Sternocleidomastoid (tissue), 1 donor: Measurements from ENCODE around the gene TNFRSF18.

DNA sequence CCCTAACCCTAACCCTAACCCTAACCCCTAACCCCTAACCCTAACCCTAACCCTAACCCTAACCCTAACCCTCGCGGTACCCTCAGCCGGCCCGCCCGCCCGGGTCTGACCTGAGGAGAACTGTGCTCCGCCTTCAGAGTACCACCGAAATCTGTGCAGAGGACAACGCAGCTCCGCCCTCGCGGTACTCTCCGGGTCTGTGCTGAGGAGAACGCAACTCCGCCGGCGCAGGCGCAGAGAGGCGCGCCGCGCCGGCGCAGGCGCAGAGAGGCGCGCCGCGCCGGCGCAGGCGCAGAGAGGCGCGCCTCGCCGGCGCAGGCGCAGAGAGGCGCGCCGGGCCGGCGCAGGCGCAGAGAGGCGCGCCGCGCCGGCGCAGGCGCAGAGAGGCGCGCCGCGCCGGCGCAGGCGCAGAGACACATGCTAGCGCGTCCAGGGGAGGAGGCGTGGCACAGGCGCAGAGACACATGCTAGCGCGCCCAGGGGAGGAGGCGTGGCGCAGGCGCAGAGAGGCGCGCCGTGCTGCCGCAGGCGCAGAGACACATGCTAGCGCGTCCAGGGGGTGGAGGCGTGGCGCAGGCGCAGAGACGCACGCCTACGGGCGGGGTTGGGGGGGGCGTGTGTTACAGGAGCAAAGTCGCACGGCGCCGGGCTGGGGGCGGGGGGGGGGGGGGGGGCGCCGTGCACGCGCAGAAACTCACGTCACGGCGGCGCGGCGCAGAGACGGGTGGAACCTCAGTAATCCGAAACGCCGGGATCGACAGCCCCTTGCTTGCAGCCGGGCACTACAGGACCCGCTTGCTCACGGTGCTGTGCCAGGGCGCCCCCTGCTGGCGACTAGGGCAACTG is 115.9 kb downstream of the OR4F5 start:
- PRO-cap: no peak

DNA sequence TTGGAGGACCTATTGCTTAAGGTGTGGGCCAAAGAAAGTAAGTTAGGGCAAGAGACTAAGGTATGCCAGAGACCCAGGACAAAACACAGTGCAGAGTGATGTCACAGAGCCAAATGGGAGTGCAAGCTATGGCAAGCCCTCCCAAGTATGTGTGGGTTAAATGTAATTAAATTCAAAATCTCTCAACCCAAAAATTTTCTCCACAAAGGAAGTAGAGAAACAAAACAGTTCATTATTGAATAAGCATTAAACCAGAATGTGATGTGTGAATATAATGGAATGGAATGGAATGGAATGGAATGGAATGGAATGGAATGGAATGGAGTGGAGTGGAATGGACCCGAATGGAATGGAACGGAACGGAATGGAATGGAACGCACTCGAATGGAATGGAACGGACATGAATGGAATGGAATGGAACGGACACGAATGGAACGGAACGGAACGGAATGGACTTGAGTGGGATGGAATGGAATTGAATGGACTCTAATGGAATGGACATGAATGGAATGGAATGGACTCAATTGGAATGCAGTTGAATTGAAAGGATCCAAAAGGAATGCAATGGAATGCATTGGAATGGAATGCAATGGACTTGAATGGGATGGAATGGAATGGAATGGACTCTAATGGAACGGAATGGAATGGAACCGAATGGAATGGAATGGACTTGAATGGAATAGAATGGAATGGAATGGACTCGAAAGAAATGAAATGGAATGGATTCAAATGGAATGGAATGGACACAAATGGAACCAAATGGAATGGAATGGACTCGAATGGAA is 102.2 kb upstream of the OR4F16 start:
- PRO-cap: no peak

DNA sequence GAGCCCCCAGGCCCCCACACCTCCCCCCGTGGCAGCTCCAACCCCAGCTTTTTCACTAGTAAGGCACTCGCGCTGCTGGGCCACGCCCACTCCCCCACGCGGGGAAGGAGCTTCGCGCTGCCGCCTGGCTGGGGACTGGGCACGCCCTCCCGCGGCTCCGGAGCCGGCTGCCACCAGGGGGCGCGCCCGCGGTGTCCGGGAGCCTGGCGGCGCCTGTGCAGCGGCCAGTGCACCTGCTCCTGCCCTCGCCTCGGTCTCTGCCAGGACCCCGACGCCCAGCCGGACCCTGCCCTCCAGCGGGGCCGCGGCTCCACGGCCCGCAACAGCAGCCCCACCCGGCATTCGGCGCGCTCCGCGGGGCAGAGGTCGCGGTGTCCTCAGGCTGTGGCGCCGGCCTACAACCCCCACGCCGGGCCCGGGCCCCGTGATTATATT is 54.0 kb upstream of the SAMD11 start:
- PRO-cap: no peak

- PRO-cap: no peak
Measured at GRCh38 chr1:942783-943756, 16.0 kb downstream of the NOC2L start.

GRCh38 chr1:961249-961952 is 1.0 kb downstream of the KLHL17 start:
- PRO-cap: no peak

DNA sequence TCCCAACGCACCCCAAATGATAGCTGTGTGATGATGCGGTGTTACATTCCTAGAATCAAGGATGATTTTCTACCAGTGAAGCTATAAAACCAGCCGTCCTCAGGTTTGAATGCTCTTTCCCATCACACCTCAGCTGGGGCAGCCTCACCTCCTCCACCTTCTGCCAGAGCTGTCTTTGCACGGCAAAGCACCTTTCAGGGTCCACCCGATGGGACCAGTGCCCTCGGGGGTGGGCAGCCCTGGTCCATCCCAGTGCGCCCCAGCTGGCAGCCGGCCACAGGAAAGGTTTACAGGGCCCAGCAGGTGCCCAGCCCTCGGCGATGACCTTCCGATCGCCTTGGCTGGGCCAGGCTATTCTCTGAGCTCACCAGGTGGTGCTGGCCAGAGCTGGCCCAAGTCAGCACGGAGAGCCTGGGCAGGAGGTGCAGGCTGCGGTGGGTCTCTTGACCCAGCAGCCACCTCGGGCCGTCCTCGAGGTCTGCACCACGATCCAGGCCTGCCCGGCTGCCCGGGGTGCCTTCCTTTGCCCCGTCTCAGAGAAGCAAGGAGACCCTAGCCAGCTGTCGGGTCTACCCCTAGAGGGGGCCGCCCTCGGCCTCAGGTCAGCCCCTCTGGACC is 507 bp downstream of the PERM1 start:
- PRO-cap: no peak

DNA sequence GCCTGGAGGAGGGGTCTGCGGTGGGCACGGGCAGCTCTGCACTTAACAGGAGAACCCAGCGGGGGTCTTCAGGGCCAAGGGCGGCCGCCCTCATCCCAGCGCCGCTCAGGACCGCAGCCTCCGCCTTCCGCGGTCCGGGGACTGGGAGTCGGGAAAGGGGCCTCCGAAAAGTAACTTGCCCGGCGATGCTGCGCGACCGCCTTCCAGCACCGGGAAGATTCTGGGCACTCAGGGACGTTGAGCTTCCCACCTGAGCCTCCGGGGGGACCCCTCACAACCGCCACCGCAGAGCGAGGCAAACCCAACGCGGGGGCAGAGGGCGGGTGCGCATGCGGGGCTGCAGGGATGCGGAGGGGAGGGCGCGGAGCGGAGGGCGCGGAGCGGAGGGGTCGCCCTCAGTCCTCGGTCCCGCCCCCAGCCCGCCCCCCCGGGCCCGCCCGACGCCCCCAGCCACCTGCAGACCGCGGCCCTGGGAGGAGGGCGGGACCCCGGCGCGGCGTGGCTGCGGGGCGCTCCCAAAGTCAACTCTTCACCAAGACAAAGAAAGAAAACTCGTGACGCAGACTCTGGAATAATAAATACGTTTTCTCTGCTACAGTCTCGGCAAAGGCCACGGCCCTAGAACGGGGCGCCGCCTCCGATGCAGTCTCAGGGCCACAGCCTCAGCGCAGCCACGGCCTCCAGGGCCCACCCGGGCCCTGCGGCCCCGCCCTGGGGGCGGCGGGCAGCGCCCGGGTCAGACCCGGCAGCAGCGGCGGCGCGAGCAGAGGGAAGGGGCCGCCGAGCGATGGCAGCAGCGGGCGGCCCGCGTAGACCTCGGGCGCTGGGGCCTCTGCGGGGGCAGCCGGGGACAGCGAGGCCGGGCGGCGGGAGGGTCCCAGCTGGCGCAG is 1.3 kb downstream of the HES4 start:
- PRO-cap: bidirectional peak, plus-strand start at position 766 of the sequence, minus-strand start at position 526 of the sequence

GRCh38 chr1:1000432-1001453 is 846 bp upstream of the HES4 start:
- PRO-cap: bidirectional peak, plus-strand start at chr1:1000511, minus-strand start at chr1:1000078; bidirectional peak, plus-strand start at chr1:1000835, minus-strand start at chr1:1000812

DNA sequence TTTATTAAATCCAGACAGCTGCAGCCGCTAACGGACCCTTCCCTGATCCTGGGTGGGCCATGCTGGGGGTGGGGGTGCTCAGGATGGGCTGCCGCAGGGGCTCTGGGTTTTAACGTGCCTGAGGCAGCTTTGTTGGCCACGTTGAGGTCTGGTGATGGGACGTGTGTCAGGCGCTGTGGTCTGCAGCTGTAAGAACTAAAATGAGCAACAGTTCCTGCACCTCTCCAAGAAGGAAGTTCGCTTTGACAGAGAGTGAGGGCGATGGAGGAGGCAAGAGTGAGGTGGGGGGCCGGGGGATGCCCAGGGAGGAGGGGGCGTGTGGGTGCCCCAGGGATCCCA is 19.6 kb downstream of the AGRN start:
- PRO-cap: no peak

DNA sequence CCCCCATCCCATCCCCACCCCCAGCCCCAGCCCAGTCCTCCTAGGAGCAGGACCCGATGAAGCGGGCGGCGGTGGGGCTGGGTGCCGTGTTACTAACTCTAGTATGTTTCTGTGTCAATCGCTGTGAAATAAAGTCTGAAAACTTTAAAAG is 18.3 kb downstream of the RNF223 start:
- PRO-cap: no peak

DNA sequence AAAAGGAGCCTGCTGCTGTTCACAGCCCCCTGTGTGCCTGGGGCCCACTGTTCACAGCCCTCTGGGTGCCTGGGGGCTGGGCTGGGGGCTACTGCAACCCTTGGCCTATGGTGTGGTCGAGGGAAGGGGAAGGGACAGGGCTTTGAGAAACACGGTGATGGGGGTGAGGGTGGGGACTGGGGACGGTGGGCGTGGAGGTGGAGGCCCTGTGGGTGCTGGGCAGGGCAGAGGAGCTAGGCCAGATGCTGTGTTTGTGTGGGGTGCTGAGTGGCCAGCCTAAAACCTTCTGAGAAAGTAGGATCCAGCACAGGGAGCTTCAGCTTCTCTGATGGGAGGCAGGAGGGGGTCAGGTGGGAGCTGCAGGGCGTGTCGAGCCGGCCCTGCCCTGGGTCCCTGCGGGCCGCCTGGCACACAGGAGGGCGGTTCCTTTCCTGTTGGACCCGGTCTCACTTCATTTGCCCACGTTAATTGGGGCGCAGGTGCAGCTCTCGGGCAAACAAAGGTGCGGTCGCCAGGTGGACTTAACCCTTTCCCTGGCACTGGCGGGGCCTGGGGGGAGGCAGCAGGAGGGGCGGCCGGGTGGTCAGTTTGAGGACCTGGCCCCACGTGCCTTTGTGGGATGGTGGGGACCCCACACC is 20.5 kb upstream of the C1orf159 start:
- PRO-cap: no peak

DNA sequence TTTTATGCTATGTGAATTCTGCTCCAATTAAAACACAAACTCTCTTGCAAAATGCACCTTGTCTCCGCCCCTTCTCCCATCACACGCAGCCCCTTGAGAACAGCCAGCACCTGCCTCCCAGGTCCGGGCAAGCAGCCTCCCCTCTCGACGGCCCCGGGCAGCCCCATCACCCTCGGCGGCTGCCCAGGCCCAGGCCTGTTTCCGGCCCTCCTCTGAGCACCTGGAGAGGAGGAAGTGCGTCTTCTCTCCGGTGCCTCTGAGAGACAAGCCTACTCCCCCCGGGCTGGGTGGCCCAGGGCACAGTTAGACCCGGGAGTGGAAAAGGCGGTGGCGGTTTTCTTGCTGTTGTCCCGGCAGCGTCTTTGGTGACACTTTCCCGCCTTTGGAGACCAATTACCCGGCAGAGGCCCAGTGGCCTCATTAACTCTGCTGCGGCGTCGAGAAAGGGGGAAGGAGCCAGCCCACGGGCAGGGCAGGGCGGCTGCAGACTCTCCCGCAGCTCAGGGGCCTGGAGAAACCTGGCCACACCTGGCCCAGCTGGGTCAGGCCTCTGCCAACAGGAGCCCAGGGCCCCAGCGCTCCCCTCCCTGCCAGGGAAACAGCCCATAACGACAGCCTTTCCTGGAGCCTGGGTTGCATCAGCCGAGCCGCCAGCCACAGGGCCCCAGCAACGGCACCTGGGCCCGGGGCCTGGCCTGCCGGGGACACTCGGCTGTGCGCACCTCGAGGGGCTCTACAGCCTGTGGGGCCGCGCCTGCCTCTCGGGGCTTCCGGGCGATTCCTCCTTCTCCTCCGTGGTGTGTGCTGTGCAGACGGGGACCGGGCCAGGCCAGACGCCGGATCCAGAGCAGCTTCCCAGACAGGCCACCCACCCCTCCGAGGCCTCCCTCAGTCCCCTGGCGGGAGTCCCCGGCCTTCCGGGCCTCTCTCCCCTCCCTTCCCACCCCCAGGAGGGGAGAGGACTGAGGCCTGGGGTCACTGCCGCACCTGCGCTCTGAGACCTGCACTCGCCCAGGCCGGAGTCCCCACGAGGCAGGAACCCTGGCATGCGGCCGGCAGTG is 28.4 kb upstream of the C1orf159 start:
- PRO-cap: no peak

GRCh38 chr1:1206482-1207017 is at the start of gene TNFRSF18:
TSS of gene TNFRSF18 (minus strand) at chr1:1206592.
- PRO-cap: no peak

- PRO-cap: no peak
Measured at GRCh38 chr1:1237734-1238434, 5.8 kb downstream of the B3GALT6 start.

- PRO-cap: no peak
Measured at GRCh38 chr1:1281356-1282396, 1.4 kb downstream of the SCNN1D start.

DNA sequence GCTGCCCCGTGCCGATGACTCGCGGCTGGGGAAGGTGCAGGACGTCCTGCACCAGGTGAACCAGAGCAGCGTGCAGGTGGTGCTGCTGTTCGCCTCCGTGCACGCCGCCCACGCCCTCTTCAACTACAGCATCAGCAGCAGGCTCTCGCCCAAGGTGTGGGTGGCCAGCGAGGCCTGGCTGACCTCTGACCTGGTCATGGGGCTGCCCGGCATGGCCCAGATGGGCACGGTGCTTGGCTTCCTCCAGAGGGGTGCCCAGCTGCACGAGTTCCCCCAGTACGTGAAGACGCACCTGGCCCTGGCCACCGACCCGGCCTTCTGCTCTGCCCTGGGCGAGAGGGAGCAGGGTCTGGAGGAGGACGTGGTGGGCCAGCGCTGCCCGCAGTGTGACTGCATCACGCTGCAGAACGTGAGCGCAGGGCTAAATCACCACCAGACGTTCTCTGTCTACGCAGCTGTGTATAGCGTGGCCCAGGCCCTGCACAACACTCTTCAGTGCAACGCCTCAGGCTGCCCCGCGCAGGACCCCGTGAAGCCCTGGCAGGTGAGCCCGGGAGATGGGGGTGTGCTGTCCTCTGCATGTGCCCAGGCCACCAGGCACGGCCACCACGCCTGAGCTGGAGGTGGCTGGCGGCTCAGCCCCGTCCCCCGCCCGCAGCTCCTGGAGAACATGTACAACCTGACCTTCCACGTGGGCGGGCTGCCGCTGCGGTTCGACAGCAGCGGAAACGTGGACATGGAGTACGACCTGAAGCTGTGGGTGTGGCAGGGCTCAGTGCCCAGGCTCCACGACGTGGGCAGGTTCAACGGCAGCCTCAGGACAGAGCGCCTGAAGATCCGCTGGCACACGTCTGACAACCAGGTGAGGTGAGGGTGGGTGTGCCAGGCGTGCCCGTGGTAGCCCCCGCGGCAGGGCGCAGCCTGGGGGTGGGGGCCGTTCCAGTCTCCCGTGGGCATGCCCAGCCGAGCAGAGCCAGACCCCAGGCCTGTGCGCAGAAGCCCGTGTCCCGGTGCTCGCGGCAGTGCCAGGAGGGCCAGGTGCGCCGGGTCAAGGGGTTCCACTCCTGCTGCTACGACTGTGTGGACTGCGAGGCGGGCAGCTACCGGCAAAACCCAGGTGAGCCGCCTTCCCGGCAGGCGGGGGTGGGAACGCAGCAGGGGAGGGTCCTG is 1.6 kb downstream of the TAS1R3 start:
- PRO-cap: no peak

DNA sequence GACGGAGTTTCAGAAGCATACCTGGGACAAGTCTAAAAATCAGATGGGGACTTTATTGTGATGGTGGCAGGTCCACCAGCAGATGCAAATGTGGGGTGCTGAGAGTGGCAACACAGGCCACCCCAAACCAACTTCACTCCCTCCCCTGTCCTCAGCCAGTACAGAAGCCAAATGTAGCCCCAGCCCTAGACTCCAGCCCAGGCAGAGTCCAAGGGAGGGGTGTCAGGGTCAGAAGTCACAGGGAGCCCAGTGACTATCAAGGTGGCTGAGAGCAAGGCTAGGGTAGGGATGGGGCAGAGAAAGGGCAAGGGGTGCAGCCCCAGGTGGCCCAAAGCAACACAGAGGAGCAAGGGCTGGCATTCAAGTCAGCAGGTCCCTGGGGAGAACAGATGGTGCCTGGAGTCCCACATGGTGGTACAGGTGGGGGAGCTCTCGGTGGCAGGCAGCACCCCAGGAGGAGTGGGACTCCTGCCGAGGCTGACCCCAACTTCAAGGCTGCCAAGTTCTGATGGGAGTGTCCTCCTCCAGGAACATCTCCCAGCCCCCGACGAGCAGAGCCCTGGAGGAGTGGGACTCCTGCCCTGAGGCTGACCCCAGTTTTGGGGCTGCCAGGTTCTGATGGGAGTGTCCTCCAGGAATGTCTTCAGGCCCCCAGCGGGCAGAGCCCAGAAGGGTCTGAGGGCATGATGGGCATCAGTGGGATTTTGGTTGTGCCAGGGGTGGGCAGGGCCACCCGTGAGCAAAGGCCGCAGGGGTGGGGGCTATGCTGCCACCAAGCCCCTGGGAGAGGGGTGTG is 3.6 kb upstream of the DVL1 start:
- PRO-cap: no peak

- PRO-cap: no peak
Measured at GRCh38 chr1:1370724-1371935, 3.9 kb downstream of the AURKAIP1 start.

DNA sequence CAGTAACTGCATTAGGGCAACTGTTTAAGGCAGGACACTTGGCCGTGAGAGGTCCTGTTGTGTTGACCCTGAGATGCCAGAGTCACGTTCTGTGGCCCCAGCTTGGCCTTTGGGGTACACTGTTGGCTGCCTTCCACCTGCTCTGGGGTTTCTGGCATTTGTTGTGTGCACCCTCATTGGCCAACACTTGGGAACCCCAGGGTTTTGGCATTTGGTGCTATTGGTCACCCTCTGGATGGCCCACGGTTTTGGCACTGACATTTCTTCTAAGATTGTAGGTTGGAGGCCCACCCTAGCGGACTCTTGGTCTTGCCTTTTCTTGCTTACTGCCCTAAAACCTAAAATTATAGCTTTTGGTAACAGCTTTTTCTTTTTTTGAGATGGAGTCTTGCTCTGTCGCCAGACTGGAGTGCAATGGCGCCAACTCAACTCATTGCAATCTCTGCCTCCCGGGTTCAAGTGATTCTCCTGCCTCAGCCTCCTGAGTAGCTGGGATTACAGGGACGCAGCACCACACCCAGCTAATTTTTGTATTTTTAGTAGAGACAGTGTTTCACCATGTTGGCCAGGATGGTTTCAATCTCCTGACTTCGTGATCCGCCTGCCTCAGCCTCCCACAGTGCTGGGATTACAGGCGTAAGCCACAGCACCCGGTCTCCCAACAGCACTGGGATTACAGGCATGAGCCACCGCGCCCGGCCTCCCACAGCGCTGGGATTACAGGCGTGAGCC is 9.9 kb upstream of the AURKAIP1 start:
- PRO-cap: no peak

- PRO-cap: no peak
Measured at GRCh38 chr1:1400765-1401692, 1.9 kb upstream of the CCNL2 start.